Right atrium auricular region (tissue), 2 donors: ENCODE measurements around a stretch of chr12.

DNA sequence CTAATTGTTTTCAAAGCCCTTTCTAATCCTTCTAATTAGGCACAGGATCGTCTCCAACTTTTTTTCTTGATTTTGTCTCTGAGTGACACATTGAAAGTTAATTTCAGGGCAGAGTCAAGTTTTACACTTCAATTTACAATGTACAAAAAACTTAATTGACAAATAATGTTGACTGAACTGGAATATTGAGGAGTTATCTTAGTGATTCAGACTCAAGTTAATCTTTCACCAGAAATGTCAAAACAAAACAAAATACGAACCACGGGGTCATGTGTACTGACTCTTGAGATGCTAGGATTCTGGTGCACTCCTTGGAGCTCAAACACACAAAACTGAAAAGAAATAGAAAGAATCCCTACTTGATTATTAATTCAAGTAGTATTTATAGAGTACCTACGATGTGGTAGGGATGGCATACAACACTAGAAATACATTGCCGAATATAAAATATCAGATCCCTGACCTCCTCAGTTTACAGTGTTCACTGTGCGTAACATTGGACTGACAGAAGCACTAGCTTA lies 134.1 kb upstream of the SCAF11 start:
- PRO-cap: no peak
- RAMPAGE, long total RNA, 2 experiments: no peak in any of the 2 experiments

DNA sequence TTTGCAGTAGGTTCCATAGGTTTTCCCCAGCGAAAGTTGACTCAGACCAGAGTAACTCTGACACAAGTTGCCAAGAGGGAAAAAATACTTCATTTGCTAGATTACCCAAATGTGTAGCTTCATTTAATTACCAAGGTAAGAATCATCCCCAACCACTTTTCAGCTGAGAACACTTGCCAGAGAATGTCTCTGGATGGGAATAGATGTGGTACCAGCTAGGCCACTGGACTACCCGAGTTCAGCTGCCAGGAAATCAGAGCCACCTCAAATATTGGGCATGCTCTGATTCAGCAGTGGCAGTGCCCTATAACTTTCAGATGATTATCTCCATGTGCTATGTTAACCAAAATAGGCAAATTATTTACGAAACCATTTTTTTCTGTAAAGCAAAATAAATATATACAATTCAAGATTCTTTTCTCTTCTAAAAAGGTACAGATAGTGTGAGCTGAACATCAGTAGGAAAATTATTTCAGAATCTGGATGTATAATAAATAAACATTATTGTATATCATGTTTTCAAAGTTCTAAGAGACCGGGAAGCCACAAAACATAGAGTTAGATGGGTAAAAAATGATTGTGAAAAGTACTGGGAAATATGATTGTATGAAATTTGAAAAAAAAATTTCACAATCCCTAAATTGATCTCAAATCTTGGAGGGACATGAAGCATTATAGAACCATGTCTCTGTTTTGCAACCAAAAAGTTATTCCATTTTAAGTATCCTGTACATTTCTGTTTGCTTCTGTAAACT lies 80.5 kb downstream of the SLC38A1 start:
- PRO-cap: no peak
- RAMPAGE, long total RNA, 2 experiments: no peak in any of the 2 experiments

DNA sequence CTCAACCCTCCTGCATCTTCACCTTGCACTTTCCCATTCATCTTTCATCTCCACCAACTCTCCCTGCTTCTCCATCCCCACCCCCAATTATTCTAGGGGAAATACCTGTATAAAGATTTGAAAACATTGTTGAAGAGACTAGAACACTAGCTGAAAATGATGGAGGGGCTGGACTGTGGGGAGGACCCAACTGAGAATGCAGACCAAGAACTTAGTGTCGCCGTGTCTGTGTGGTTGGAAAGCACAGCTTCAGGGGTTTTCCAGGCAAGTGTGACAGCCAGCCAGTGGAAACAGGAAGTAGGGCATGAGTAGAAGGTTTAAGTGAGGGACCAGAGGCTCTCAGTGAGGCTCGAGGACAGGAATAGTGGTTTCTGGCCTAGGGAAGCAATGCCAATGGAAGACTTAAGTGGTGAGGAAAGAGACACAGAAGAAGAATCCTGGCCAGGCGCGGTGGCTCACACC lies 52.7 kb downstream of the SLC38A1 start:
- PRO-cap: no peak
- RAMPAGE, long total RNA, 2 experiments: no peak in any of the 2 experiments

- PRO-cap: no peak
- RAMPAGE, long total RNA, 2 experiments: no peak in any of the 2 experiments
These were observed 7.8 kb downstream of the SLC38A1 start for GRCh38 chr12:46260804-46261628.

- PRO-cap: no peak
- RAMPAGE, long total RNA, 2 experiments: no peak in any of the 2 experiments
These were observed 7.6 kb downstream of the SLC38A2 start for GRCh38 chr12:46364778-46365550.

- PRO-cap: no peak
- RAMPAGE, long total RNA, 2 experiments: no peak in any of the 2 experiments
These were observed 7.1 kb downstream of the SLC38A2 start for GRCh38 chr12:46365551-46365874.

DNA sequence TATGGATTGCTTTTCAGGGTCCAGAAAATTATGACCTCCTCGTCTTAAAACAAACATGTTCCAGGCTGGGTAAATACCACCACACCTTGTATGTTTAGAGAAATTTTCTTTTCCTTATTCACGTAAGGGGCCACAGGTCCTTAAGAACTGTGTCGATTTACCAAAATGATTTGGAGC lies 2.7 kb downstream of the SLC38A2 start:
- PRO-cap: no peak
- RAMPAGE, long total RNA, 2 experiments: no peak in any of the 2 experiments

DNA sequence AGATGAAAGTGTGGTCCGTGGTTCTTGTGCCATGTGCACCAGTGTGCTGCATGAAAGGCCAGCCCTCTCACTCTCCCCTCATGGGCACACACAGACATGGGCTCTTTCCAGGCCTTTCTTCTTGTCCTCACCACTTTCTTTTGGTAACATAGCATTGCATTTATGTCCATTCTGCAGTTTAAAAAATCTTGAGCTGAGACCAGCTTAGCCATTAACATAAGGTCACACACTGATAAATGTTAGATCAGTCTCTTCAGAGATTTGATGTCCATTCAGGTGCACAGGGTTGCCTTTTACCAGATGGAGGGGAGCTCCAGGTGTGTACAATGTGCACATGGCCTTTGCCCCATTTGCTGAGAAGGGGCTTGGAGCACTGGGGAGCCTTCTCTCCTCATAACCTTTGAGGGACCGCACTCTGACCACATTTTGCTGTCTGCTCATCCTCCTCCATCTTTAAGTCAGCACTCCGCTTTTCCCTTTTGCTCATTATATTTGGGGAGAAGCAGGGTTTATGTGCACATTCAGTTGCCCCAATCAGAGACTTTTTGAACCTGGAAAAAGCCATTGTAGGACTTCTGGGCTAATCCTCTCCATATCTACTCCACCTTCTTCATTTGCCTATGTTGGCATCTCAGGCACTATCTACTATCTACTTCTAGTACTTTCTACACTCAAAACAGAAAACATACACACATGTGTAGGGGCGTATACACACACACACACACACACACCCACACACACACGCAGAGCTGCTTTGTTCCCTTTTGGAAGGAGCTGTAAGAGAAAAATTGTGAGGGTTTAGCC lies 28.7 kb upstream of the SLC38A2 start:
- PRO-cap: no peak
- RAMPAGE, long total RNA, 2 experiments: no peak in any of the 2 experiments

- PRO-cap: no peak
- RAMPAGE, long total RNA, 2 experiments: no peak in any of the 2 experiments
These were observed 30.5 kb upstream of the SLC38A2 start for GRCh38 chr12:46402936-46403614.

GRCh38 chr12:46431618-46432304 lies 59.2 kb upstream of the SLC38A2 start:
- PRO-cap: no peak
- RAMPAGE, long total RNA, 2 experiments: no peak in any of the 2 experiments

DNA sequence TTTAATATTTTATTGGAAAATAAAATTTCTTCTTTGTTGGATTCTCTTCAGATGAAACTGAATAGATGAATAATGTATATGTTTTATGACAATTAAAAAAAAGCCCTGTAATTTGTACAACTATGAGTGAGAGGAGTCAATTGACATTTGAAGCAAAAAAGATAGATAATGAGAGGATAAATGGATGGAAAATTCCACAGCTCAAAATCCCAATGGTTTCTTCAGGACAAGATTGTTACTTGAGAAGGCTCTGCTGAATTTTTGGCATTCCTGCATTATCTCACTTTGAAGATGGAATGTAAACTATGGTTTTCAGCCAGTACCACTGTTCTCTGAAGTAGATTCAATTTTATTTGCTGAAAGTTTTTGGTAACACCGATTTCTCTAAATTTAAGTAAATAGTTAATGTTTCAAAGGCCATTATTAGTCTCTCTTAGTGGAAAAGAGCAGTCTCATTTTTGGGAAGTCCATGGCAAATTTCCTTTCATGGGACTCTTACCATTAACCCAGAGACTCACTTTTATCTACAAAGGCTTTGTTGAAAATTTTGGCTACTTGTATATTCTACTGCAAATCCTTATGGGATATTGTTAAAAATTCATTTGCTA lies 121.9 kb upstream of the SLC38A2 start:
- PRO-cap: no peak
- RAMPAGE, long total RNA, 2 experiments: start-site peak on the minus strand in 1 of 2 experiments, centred at position 199 of the sequence, 5 reads per replicate

- PRO-cap: no peak
- RAMPAGE, long total RNA, 2 experiments: no peak in any of the 2 experiments
These were observed 143.8 kb upstream of the SLC38A2 start for GRCh38 chr12:46516158-46516959.

DNA sequence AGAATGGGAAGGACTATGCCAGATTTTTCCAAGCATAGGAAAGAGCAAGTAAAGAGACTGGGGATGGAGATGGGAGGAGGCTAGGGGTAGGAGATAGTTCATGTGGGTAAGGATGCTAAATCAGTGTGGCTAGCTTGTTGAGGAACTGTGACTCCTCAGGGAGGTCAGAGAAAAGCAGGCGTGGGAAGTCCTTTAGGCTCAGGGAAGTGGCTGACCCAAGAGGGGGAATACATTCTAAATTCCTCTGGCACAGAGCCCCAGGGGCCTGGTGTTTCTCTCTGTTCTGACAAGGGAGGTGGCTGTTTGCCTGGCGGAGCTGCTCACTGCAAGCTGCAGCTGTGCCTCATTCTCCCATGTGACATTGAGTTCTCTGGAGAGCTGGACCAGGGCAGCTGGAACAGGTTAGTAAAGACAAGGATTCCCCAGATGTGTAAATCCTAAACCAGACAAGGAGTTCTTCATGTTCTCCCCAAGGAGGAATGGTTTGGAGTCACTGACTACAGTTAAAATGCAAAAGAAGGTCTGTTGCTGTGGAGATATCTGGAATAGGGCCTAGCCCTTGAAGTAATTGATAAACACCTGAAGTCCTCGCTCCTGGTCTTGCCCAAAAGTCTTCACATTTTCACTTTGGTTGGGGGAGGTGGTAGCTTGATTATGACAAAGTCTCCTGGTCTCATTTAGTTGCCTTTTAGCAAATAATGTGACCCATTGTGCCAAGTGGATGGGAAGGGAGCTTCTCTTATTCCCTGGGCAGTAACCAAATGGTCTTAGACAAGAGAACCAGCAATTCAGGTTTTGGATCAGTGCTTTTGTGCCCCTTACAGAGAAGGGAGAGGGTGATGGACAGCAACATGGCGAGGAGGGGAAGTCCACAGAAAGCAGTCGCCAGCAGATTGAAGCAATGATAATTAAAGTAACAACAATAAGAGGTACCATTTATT lies 152.4 kb upstream of the SLC38A2 start:
- PRO-cap: bidirectional peak, plus-strand start at position 364 of the sequence, minus-strand start at position 357 of the sequence
- RAMPAGE, long total RNA, 2 experiments: no peak in any of the 2 experiments

DNA sequence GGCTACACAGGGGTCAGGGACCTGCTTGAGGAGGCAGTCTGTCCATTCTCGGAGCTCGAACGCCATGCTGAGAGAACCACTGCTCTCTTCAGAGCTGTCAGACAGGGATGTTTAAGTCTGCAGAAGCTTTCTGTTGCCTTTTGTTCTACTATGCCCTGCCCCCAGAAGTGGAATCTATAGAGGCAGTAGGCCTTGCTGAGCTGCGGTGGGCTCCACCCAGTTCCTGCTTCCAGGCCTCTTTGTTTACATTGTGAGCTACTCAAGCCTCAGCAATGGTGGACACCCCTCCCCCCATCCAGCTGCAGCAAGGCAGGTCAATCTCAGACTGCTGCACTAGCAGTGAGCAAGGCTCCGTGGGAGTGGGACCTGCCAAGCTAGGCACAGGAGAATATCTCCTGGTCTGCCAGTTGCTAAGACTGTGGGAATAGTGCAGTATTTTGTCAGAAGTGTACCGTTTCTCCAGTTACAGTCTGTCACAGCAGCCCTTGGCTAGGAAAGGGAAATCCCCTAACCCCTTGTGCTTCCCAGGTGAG lies 213.3 kb upstream of the SLC38A2 start:
- PRO-cap: no peak
- RAMPAGE, long total RNA, 2 experiments: no peak in any of the 2 experiments

- PRO-cap: no peak
- RAMPAGE, long total RNA, 2 experiments: no peak in any of the 2 experiments
These were observed 39.0 kb downstream of the SLC38A4 start for GRCh38 chr12:46786725-46787300.

DNA sequence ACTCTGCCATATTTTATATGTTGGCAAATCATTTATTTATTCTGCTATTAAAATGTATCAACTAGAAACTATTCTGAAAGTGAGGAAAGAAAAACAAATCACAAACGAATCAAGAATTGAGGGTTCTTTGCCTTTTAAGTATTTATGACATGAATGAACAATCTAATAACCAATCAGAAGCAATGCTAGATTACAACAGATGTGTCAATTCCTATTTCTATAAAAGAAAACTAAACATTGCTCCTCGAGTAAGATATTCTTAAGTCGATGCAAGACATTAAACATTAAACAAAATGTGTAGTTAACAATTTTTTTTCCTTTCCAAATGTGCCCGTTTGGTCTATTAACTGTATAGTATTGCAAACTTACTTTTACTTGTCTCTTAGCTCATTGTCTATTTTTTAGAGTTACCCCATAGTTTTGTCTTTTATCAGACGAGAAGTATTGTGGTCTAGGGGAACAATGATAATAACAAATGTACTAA lies 21.4 kb downstream of the SLC38A4 start:
- PRO-cap: no peak
- RAMPAGE, long total RNA, 2 experiments: no peak in any of the 2 experiments

- PRO-cap: no peak
- RAMPAGE, long total RNA, 2 experiments: no peak in any of the 2 experiments
These were observed 11.7 kb downstream of the SLC38A4 start for GRCh38 chr12:46814067-46814591.

- PRO-cap: no peak
- RAMPAGE, long total RNA, 2 experiments: no peak in any of the 2 experiments
These were observed 114.9 kb upstream of the PCED1B start for GRCh38 chr12:46964476-46964951.

- PRO-cap: no peak
- RAMPAGE, long total RNA, 2 experiments: no peak in any of the 2 experiments
These were observed 74.7 kb upstream of the PCED1B start for GRCh38 chr12:47004621-47005153.

DNA sequence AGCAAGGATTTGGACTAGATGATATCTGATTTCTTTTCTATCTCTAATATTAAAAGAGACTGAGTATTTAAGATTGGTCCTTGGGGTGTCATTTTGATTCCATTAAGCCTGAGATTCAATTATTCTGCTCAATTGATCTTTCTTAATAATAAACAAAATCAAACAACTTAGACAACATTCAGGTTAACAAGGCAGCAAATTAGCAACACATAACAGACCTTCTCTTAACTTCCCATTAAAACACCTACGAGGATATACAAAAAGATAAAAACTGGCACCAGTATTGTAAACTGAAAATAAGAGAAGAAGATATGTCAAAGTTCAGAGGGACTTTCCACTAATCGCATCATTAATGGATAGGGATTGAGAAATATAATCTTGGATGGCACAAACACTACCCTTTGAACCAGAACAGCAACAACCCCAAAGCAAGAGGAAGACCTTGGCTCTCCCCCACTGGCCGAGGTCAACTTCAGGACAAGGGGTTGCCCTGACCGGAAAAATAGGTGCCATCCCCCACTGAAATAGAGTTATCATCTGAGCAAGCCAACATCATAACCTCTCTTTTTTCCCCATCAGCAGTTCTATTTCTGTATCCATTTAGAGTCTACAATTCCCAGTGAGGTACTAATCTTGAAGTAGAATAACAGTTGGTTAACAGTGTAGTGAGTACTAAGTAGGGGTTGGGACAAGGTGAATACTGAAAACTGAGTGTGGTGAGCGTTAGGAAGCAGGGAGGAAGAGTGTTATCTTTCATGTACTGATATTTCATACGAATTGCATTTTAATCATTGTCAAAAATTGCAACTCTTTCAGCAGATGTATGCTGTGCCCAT lies 72.4 kb upstream of the PCED1B start:
- PRO-cap: no peak
- RAMPAGE, long total RNA, 2 experiments: no peak in any of the 2 experiments